Hematopoietic multipotent progenitor cell (in vitro differentiated cells): Measurements from ENCODE around the gene TSPYL6.

- CAGE, long polyA plus RNA, result no peak
Observed at GRCh38 chr2:54122802-54123683, 133.0 kb downstream of the TSPYL6 start.

DNA sequence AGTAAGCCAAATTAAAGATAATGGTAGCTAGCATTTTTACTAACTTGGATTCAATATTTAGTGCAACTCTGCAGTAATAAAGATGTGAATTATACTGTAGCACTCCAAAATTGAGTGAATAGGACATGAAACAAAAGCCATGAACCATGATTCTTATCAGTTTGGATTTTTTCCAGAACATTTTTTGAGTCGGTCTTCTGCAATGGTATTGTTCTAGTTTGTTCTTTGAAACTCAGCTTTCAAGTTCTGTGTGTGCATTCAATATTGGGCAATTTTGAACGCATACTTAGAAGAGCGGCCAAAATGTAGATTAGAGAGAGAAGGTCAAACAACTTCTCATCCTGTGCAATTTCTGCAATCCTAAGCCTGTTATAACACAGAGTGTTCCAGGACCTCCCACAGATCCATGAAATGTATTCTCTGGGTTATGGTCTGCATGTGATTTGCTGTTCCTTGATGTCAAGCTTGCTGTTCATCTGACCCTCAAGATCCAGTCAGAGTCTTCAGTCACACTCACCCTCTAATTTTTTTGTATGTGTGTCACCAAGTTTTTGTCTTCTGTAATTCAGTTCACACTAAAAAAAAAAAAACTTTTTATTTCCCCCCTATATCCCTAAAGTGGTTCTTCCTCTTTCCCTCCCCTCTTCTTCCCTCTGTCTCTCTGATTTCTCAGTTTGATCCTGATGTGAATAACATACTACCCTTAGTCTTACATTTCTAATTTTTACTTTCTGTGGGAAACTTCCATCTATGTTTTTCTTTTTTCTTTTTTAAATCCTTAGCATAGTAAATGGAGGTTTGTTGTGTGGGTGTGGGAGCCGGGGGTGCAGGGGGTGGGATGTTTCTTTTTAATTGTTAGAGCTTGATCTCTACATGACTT lies 48.2 kb downstream of the TSPYL6 start:
- CAGE, long polyA plus RNA, result no peak

DNA sequence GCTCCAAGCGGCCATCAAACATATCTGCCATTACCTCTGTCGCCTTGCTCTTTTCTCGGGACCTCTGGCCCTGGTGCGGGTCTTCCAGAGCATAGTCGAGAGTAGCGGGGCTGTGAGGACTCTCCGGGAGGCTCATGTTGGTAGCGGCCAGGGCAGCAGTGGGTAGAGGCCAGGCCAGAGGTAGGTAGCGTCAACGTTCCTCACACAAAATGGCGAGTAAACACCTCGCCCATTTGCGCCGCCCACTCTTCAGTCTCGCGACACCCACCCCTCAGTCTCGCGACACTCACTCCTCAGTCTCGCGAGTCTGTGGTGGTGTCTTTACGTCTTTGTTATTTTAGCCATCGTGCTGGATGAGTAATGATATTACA lies at the start of gene TSPYL6:
Gene TSPYL6 (minus strand): TSS at position 214 of the 371 bp plus-strand sequence.
- CAGE, long polyA plus RNA, result no peak

GRCh38 chr2:54370434-54370956 lies 39.8 kb downstream of the C2orf73 start:
- CAGE, long polyA plus RNA, result no peak

- CAGE, long polyA plus RNA, result no peak
Observed at GRCh38 chr2:54386760-54387392, 56.2 kb downstream of the C2orf73 start.

GRCh38 chr2:54457365-54458189 lies 1.4 kb downstream of the SPTBN1 start:
- CAGE, long polyA plus RNA, result no peak

DNA sequence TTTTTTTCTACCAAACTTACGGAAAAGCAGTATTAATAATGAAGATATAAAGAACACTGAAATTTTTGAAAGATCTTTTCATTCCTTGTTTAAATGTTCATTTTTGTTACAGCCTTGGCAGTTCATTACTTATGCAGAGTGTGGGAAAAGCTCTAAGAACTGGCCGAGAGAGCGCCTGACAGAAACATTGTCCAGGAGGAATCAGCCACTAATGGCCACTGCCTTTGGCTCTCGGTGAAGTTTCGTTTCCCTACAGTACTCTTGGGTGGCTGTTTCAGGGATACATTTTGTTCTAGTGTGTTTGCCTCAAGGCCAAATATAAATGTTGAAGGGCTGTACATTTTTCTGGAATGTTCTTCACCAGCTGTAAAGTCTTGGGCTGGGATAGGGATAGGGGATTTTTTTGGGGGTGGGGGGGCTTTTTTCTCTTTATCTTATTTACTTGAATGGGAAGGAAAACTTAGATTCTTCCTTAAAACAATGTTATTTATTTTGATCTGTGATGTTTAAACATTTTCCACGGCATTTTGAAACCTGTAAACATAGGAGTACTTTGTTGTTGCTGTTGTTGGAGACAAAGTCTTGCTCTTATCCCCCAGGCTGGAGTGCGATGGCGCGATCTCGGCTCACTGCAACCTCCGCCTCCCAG lies 10.8 kb downstream of the SPTBN1 start:
- CAGE, long polyA plus RNA, result no peak

- CAGE, long polyA plus RNA, result no peak
Observed at GRCh38 chr2:54469670-54470001, 13.5 kb downstream of the SPTBN1 start.

- CAGE, long polyA plus RNA, result no peak
Observed at GRCh38 chr2:54570727-54571568, 114.8 kb downstream of the SPTBN1 start.

GRCh38 chr2:54579270-54580457 lies 123.5 kb downstream of the SPTBN1 start:
- CAGE, long polyA plus RNA, result no peak

DNA sequence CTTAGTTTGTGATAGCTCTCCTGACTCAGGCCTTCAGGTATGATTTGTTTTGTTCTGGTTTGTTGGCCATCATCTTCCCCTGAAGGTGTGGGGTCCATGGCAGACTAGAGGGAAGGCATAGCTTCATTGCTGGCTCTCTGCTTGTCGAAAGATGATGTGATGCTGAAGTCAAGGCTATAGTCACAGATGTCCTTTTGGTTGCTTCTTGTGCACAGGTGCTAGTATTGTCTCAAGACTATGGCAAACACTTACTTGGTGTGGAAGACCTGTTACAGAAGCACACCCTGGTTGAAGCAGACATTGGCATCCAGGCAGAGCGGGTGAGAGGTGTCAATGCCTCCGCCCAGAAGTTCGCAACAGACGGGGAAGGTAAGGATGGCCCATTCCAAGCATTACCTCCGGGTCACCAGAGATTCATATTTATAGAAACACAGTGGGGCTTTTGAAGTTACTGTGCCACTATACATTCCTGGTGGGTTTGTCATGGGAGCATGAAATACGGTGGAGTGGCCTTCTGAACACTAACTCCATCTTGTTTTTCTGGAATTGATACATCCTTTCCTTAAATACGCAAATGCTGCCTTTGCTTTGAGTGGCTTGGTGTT lies 95.5 kb upstream of the EML6 start:
- CAGE, long polyA plus RNA, result no peak

DNA sequence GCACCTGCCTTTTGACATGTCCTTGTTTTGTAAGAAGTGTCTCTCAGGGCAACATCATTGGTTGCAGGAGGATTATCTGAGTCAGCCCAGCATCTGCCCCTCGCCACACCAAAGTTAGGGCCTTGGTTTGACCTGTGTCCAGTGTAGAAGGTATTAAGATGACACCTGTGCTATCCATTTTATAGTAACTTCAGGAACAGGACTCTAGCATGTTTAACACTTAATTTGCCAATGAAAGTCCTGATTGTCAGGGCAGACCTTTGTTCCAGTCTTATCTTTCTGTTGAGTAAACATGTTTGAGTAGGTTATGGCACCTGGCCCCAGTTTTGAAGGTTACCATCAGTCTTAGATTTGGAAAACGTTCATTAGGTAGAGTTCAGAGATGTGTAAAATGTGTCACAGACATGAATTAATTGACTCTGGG lies 93.3 kb upstream of the EML6 start:
- CAGE, long polyA plus RNA, result no peak

GRCh38 chr2:54632435-54632833 lies 91.0 kb upstream of the EML6 start:
- CAGE, long polyA plus RNA, result no peak

DNA sequence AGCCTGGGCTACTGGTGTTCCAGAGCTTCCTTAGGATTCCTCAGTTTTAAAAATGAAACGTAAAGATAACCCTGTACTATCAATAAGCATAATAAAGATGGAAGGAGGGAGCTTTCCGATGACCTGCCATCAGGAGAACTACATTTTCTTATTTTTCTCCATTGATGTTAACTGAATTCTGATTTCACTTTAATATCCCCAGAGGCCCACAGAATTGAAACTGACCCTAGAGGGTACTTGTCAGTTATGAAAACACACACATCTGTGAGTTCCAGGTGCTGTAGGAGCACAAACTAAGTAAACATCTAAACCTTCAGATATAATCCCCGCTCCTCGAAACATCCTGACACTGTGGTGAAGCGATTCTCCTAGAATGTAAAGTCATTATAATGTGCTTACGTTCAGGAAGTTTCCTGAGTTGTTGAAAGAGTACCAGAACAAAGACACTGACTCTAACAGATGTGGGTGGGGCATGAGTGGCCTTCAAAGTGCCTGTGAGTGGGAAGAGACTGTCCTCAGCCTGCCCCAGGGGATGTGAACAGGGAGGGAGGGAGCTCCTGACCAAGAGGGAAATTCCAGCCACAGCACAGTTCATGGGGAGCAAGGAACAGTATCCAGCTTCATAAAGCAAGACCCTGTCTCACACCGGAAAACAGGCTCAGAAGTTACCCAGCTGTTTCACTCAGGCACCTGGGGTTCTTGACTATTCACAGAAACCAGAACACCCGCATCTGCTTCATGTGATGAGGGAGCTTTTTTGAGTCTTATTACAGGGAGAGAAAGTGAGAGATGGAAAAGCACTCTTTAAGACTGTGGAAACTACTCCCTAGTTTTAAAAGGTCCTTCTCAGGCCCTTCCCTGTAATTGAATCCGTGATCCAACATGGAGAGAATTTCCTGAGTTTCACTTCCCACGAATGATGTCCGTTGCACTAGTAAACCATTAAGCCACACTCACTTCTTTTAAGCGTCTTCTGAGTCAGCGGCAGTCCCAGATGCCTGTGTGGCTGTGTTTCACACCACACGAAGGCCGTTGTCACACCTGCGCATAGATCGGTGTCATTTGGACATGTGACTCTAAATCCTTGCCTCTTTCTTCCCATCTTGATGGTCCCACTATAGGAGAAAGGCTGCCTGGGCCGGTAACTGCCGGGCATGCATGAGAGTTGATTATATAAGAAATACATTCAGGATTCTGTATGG lies 88.7 kb upstream of the EML6 start:
- CAGE, long polyA plus RNA, result no peak

DNA sequence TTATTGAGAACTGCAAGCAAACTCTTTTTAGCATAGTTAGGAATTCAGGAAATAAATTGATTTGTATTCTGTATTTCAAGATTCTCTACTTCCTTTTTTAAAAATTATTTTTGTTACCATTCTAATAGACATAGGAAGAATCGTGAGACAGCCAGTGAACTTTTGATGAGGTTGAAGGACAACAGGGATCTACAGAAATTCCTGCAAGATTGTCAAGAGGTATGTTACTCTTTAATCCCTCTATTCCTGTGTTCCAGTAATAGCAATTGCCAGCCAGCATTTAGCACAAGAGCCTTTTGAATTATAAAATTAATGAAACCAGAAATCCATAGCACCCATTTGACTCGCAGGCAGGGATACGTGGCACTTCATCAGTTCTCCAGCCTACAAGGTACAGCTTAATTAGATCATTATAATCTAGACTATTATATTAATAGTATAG lies 85.9 kb upstream of the EML6 start:
- CAGE, long polyA plus RNA, result no peak

- CAGE, long polyA plus RNA, result no peak
Observed at GRCh38 chr2:54641855-54642546, 81.5 kb upstream of the EML6 start.

GRCh38 chr2:54668639-54669320 lies 54.7 kb upstream of the EML6 start:
- CAGE, long polyA plus RNA, result no peak

DNA sequence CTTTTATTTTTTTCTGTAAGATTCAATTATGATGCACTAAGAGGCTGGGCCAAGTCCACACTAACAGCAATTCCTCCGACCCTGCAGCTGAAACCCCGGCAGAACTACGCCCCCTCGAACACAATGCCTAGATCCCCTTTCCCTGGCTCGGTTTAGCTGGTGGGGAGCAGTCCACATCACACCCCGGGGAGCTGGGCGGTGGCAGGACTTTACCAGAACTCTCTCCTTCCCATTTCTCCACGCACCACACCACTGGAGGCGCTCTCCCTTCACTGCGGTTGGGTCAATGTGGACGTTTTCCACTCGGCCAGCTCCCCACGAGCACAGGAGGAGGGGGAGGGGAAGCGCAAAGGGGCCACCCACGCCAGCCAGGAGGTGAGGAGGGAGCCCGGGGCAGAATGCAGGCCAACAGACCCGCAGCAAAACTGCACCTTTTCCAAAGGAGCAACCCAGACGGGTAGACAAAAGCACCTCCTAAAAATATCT lies 1.3 kb downstream of the RTN4 start:
- CAGE, long polyA plus RNA, result no peak

DNA sequence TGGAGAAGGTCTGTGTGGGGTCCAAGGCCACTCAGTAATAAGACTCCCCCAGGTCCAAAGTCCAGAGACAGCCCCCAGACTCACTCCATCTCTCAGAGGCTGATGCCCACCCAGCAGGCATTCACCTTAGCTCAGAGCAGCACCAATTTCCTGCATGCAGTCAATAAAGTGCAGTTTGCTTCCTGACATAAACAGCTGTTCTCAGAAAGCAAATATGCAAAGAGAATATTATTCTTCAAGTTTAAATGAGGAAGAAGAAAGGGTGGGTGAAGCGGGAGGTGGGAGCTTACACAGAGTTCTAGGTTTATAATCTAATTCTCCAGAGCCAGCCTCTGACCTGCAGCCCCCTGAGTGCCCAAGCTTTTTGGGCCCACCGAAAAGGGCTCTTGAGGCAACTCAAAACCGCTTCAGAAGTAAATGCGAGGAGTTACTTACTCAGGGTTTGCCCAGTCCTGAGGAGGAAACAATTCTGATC lies 84.2 kb upstream of the RTN4 start:
- CAGE, long polyA plus RNA, result no peak

- CAGE, long polyA plus RNA, result no peak
Observed at GRCh38 chr2:55418798-55419149, 882 bp downstream of the CCDC88A start.